AG09319 (cell line): Measurements from ENCODE around the genes LAMP1 and ATP4B.

DNA sequence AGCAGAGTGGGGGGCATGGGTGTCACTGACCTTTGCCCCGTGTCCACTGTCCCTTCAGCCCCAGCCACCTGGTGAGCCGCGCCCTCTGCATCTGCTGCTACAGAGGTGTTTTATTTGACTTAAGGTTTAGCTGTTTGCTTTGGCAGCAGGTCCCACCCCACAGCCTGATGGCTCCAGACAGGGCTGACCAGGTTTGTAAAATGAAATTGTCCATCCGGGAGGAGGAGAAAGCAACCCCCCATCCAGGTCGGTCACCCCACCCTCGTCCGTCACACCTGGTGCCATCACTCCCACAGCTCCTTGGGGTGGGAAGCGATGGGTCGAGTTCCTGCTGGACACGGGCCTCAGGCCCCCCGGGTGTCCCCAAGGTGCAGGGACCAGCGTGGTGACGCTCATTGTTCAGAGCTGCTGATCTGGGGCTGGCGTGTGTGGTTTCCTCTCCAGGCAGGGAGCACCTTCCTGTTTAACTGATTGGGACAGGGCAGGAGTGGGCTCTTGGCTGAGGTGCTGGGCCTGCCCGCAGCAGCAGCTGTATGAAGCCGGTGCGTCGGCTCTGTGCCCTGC lies 28.5 kb downstream of the MCF2L start:
- RRBS, result 92% methylated on average over 3 of the region's 18 CpGs

- RRBS, result no CpG with 5 or more reads among the region's 13 CpGs
These were observed 29.5 kb downstream of the MCF2L start for GRCh38 chr13:112998536-112998853.

DNA sequence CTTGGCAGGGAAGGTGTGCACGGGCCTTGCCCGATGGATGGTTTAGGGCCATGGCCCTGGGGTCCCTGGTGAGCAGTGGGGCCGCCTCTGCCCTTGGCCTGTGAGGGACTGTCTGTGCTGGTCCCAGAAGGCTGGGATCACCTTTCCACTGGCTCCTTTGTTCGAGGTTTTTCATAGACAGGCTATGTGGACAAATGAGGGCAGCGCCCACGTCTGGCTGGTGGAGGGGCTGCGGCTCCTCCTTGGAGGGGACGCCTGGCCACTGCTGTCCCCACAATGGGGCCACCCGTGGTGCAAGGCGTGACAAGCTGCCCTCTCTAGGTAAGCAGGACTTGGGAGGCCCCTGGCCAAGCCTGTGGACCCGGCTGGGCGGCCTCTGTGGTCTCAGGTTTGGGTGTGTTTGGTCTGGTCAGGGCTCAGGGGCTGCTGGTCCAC lies 33.2 kb downstream of the MCF2L start:
- RRBS, result no CpG with 5 or more reads among the region's 12 CpGs

- RRBS, result no CpG with 5 or more reads among the region's 22 CpGs
These were observed 64.3 kb upstream of the F7 start for GRCh38 chr13:113041044-113041930.

DNA sequence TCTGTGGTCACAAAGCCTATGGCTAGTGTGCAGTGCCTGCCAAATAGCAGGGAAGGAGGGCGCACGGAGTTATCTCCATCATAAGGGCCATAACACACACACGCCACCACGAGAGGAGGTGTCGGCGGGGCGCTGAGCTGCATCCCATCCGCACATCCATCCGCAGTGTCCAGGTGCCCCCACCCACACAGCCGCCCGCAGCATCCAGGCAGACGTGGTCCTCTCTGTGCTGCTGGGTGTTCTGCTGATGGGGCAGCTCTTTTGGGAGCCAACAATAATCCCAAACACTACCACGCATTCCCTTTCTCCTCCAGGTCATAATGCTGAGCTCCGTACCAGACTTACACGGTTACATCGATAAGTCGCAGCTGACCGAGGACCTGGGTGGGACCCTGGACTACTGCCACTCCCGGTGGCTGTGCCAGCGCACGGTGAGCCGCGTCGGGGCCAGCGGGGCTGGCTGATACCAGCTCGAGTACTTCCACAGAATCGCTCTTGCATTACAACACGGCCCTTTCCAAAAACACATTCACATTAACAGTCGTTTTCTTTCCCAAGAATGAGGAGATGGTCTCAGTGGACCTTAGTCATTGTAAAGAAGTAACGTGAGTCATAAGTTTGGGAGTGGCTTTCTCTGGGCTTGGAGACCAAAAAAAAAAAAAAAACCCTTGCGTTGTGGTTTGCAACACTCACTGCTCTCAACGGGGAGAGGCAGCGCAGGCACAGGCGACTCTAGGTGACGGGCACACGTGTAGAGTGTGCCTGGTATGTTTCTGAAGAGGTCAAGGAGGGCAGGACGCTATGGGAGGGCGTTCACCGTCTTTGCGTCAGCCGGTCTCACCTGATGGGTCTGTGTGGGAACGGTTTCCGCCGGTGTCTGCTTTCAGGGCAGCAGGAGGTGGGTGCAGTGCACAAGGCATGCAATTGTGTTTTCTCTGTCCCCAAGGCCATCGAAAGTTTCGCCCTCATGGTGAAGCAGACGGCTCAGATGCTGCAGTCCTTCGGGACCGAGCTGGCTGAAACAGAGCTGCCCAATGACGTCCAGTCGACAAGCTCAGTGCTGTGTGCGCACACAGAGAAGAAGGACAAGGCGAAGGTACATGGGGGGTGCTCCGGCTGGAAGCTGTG lies 41.2 kb upstream of the F7 start:
- RRBS, result no CpG with 5 or more reads among the region's 54 CpGs

- RRBS, result 84% methylated on average over 24 of the region's 33 CpGs
These were observed 8.7 kb upstream of the F7 start for GRCh38 chr13:113096901-113097256.

GRCh38 chr13:113110252-113110808 lies 4.7 kb downstream of the F7 start:
- RRBS, result 5% methylated on average over 28 of the region's 72 CpGs

DNA sequence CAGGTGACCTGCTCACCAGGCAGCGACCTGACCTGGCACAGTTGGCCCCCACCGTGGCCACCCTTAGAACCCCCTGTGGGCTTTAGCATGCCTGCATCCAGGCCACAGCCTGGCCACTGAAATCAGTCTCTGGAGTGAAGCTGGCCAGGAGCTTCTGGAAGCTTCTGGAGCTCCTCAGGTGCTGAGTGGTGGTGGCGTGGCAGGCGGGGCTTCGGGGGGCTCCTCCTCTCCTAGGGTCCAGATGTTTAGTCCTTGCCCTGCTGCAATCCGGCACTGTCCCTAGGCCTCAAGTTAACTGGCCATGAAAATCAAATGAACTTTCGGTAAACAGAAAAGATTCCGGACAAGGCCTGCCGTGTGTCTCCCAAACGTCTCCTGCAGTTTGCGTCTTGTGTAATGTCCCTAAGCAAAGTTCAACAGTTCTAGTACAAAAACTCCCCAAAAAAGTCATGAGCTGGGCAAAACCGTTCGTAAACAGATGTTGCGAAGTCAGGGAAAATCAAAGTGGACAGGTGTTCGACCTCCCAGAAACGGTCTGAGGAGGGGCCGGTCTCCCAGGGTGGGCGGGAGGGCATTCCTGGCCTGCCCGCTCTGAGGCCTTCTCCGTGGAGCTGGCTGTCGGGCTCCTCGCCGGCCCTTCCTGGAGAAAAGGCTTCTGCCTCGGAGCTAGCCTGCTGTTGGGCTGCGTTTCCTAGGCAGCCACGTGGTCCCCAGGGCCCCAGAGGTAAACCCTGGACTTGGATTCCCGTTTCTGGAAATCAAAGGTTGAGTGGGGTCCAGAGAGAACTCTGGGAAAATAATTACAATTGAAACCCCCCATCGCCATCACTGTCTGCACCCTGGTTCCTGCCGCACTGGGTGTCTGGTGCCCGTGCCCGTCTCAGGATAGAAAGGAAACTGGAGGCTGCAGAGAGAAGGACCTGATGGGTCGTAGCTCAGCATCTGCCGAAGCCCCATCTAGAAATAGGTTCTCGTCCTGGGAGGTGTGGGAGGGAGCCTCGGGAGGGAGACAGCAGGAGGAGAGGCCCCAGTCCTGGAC lies 8.1 kb upstream of the PROZ start:
- RRBS, result 57% methylated on average over 5 of the region's 35 CpGs

DNA sequence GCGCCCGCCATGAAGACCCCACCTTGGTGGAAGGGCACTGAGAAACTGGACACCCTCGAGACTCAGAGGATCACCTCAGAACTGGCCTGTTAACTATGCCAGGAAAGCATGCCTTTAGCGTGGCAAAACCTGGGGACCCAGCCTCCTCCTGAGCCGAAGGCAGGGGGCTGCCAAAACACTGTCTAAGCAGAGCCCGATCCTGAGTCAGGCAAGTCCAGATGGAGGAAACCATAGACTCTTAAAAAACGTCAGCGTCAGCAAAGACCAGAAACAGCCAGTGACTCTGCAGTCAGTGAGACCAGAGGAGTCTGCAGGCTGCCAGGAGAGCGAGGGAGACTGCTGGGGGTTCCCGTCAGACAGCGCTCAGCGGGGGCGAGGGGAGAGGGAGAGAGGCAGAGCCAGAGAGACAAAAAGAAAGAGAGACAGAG lies 6.2 kb upstream of the PROZ start:
- RRBS, result no CpG with 5 or more reads among the region's 13 CpGs

GRCh38 chr13:113158744-113159217 lies 333 bp downstream of the PROZ start:
- RRBS, result no CpG with 5 or more reads among the region's 5 CpGs

DNA sequence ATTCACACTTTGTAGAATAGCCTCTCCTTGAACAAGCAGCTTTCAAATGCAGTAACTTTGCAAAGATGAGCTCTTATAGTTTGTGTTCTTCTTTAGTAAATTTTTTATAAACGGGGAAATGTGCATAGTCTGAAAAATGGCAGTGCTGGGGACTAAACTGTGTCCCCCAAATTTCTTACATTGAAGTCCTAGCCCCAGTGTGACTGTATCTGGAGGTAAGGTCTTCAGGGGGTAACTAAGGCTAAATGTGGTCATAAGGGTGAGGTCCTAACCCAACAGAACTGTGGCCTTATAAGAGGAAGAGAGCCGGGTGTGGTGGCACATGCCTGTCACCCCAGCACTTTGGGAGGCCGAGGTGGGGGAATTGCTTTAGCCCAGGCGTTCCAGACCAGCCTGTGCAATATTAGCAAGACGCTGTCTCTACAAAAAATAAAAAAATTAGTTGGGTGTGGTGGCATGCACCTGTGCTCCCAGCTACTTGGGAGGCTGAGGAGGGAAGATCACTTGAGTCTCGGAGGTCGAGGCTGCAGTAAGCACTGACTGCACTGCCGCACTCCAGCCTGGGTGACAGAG lies 17.8 kb downstream of the PROZ start:
- RRBS, result 97% methylated on average over 1 of the region's 8 CpGs

GRCh38 chr13:113296716-113297332 lies at the start of gene LAMP1:
LAMP1 (plus strand) TSS chr13:113297239.
- RRBS, result under 1% methylated on average over 18 of the region's 74 CpGs

DNA sequence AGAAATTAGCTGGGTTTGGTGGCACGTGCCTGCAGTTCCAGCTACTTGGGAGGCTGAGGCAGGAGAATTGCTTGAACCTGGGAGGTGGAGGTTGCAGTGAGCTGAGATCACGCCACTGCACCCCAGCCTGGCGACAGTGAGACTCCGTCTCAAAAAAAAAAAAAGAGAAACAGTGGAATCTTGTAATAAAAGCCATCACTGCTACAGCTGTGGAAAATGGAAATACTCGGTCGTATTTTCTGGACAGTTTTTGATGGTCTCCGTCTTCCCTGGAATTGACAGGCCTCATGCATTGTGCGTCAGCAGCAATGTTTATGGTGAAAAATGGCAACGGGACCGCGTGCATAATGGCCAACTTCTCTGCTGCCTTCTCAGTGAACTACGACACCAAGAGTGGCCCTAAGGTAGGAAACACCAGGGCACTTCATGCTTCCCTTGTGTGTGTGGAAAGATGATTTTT lies 9.2 kb downstream of the LAMP1 start:
- RRBS, result no CpG with 5 or more reads among the region's 12 CpGs

GRCh38 chr13:113313359-113313949 lies 16.4 kb downstream of the LAMP1 start:
- RRBS, result no CpG with 5 or more reads among the region's 16 CpGs

GRCh38 chr13:113398854-113399570 lies 35.1 kb upstream of the GRTP1 start:
- RRBS, result no CpG with 5 or more reads among the region's 20 CpGs

GRCh38 chr13:113545615-113546295 lies 38.8 kb upstream of the TFDP1 start:
- RRBS, result 51% methylated on average over 6 of the region's 18 CpGs

DNA sequence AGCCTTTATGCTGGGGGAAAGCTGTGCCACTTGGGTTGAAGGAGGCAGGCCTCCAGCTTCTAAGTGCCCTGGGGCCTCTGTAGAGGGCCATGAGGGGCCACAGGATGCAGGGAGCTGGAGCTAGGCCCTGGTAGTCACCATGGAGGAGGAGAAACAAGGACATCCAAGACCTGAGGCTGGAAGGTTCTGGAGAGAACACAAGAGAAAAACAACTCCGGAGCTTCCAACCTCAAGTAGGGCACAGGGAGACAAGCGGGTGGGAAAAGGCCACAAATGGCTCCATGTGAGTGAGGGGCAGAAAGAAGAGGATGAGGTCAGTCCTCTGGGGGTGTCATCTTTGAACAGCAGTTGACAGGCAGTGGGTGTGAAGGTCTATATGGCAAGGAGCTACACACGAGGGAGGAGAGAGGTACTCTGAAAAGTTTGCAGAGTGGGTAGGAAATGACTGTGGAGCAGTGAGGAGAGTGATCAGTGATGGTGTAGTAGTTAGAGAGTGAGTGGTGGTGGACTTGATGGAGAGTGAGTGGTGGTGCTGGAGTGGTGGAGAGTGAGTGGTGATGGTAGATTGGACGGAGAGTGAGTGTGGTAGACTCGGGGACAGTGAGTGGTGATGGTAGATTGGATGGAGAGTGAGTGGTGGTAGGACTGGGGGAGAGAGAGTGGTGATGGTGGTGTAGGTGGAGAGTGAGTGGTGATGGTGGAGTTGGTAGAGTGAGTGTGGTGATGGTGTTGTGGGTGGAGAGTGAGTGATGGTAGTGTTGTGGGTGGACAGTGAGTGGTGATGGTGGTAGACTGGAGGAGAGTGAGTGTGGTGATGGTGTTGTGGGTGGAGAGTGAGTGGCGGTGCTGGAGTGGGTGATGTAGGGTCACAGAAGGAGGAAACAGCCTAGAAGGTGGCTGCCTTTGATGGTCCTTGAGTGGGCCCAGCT lies 3.9 kb downstream of the TFDP1 start:
- RRBS, result no CpG with 5 or more reads among the region's 6 CpGs

GRCh38 chr13:113633608-113634391 lies 24.2 kb downstream of the ATP4B start:
- RRBS, result no CpG with 5 or more reads among the region's 27 CpGs

DNA sequence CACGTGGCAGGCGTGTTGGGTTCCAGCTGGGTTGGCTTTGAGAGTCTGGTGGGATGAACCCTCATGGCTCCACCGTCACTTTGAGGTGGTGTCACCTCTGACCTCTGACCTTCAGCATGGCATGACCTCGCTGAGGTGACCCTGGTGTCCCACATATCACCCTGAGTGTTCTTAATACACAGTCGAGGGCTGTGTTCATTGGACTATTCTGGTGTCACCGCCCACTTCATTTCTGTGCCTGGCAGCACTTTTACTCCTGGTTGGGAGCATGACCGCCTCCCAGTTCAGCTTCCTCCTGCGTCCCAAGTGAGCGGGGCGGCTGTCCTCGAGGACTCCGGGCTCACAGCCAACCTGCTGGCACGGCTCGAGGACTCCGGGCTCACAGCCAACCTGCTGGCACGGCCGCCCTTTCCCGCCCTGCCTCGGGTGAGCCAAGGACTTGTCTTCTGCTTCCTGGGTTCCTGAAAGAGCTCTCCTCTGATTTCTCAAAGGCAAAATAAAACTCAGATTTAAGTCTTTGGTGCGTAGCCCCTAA lies 10.6 kb downstream of the ATP4B start:
- RRBS, result 7% methylated on average over 3 of the region's 20 CpGs

DNA sequence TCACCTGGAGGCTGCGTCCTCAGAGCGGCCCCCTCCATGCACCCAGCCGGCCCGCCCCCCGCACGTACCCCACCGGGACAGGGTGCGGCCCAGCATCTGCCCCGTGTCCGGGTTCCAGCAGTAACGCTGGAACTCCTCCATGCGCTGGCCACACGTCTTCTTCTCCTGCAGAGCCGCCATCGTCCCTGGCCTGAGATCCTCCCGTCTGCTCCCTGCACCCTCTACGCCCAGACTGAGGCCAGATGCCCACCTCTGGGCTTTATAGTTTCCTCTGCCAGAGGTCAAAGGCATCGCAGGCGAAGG lies at the start of gene ATP4B:
TSS of gene ATP4B (minus strand) at position 234 of the 303 bp plus-strand sequence.
- RRBS, result 70% methylated on average over 7 of the region's 19 CpGs